Calu3 (cell line): Measurements from ENCODE around the genes NEUROD2, TCAP, PNMT and IKZF3.

DNA sequence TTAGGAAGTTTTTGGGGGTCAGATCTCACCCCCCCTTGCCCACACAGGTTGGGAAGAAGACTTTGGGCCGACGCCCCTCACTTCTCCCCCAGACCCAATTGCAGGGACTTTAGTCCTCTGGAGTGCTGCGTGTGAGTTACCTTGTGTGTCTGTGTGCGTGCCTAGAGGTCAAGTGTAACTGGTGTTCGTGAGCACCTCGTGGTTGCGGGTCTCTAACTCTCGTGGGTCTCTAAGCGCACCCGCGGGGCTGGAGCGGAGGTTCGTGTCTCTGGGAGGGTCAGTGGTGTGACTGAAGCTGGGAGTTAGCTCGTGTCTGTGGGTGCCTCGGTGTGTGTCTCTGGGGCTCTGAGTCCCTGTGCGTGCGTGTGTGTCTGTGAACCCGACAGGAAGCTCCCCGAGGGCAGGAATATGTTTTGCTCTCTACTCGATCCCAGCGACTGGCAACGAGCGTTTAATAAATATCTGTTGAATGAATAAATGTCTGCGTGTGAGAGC lies 756 bp upstream of the MLLT6 start:
- PRO-cap: bidirectional peak, plus-strand start at position 356 of the sequence, minus-strand start at position 347 of the sequence

- PRO-cap: bidirectional peak, plus-strand start at chr17:38747682, minus-strand start at chr17:38747508
These were observed 831 bp downstream of the PCGF2 start for GRCh38 chr17:38747278-38747731.

DNA sequence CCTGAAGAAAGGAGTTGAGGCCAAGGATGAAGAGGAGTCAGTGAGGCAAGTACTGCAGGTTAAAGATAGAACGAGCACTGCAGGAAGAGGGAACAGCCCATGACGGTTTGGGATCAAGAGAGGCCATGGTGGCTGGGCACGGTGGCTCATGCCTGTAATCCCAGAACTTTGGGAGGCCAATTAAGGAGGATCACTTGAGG lies 19.0 kb downstream of the PSMB3 start:
- PRO-cap: unidirectional peak, plus-strand start at position 73 of the sequence

DNA sequence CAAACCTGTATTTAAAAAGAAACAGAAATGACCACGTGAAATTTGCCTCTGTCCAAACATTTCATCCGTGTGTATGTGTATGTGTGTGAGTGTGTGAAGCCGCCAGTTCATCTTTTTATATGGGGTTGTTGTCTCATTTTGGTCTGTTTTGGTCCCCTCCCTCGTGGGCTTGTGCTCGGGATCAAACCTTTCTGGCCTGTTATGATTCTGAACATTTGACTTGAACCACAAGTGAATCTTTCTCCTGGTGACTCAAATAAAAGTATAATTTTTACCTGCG lies 45.8 kb downstream of the FBXO47 start:
- PRO-cap: no peak

GRCh38 chr17:39026921-39027390 lies 59.8 kb upstream of the FBXO47 start:
- PRO-cap: no peak

- PRO-cap: no peak
These were observed 1.0 kb downstream of the ARL5C start for GRCh38 chr17:39164558-39165725.

DNA sequence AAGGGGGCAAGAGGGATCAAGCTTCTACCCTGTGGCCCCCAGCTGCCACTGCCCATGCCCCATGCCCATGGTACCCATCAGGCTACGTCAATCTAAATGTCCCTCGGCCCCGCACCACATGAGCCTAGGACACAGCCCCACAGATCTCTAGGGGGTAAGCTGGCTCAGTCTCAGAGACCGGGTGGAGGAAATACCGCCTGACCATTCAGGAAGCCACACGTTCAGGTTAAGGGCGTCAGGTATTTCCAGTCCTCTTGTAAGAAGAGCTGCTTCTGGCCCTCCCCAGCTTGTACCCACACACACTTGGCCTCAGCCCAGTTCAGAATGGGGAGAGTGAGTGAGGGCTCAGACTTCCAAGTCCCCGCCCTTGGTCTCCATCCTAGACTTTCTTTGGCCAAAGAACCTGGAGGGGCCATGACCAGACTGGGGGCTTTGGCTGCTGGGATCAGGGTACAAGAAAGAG lies 1.7 kb downstream of the CACNB1 start:
- PRO-cap: no peak

- PRO-cap: unidirectional peak, plus-strand start at chr17:39202204
These were observed 2.1 kb downstream of the RPL19 start for GRCh38 chr17:39202125-39202563.

DNA sequence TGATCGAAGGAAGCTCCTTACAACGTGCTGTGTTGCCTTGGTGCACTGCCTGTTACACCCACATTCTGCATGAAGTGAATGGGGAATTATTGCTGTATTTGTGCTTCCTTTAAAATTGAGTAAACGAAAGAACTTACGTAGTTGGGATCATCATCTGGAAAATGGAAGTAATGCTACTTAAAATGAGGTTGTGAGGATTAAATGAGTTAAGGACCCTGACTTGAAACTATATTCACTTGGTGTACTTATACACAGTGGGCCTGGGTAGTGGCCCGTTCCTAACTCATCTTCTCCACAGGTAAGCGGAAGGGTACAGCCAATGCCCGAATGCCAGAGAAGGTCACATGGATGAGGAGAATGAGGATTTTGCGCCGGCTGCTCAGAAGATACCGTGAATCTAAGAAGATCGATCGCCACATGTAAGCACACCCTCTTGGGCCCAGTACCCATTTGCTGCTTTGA lies 2.6 kb downstream of the RPL19 start:
- PRO-cap: no peak

GRCh38 chr17:39209528-39210533 lies 9.7 kb downstream of the RPL19 start:
- PRO-cap: bidirectional peak, plus-strand start at chr17:39209903, minus-strand start at chr17:39209850

DNA sequence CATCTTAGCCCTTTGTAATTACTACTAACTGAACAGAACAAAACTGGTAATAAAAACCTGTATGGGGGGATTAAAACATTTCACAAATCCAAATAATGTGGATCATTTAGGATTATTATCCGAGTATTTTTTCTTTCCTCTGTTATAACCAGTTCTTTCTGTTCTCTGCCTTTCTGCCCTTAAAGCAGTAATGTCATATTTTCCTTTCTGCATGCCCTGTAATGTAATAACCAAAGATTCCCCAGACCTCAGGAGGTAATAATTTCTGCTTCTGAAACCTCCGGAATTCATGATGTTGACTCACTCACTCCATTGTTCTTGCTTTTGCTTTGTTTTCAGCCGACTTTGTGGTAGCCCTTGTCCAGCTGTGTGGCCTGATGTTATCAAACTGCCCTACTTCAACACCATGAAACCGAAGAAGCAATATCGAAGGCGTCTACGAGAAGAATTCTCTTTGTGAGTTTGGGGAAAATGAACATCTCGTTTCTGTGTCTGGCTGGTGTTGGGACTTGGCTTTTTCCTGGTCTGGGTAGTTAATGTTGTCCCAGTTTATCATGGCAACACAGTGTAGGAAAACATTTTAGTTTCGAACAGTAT lies 55.9 kb downstream of the CDK12 start:
- PRO-cap: no peak

GRCh38 chr17:39607394-39608250 lies at the start of gene NEUROD2:
Gene NEUROD2, minus strand, starts transcription at chr17:39607920.
- PRO-cap: no peak

- PRO-cap: no peak
These were observed 4.9 kb downstream of the STARD3 start for GRCh38 chr17:39641754-39642420.

DNA sequence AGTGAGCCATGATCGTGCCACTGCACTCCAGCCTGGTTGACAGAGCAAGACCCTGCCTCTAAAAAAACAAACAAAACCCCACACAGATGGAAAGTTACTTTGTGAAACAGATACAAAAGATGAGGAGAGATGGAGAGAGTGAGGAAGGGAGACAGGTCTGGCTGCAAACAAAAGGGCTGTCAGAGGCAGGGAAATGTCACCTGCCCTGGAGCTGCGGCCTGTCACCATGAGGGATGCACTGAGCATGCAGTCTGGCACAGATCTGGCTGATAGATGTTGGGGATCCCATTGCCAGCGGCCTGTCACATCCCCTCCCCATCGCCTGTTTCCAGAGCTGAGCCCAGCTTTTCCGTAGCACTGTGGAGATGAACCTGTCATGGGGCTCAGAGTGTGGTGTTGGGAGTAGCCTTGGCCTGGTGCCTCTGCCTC lies 13.8 kb downstream of the STARD3 start:
- PRO-cap: unidirectional peak, plus-strand start at position 129 of the sequence

- PRO-cap: no peak
These were observed 12.2 kb upstream of the TCAP start for GRCh38 chr17:39652826-39653445.

- PRO-cap: no peak
These were observed at the start of gene TCAP for GRCh38 chr17:39665099-39665541. Gene TCAP, plus strand, starts transcription at chr17:39665349.

- PRO-cap: no peak
These were observed 482 bp downstream of the TCAP start for GRCh38 chr17:39665542-39666120.

DNA sequence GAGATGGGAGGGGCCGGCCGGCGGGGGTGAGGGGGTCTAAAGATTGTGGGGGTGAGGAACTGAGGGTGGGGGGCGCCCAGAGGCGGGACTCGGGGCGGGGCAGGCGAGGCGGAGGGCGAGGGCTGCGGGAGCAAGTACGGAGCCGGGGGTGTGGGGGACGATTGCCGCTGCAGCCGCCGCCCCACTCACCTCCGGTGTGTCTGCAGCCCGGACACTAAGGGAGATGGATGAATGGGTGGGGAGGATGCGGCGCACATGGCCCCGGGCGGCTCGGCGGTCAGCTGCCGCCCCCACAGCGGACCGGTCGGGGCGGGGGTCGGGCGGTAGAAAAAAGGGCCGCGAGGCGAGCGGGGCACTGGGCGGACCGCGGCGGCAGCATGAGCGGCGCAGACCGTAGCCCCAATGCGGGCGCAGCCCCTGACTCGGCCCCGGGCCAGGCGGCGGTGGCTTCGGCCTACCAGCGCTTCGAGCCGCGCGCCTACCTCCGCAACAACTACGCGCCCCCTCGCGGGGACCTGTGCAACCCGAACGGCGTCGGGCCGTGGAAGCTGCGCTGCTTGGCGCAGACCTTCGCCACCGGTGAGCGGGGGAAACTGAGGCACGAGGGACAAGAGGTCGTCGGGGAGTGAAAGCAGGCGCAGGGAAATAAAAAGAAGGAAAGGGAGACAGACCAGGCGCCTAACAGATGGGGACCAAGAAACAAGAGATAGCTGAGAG lies at the start of gene PNMT:
Gene PNMT, plus strand, starts transcription at position 355 of the 717 bp plus-strand sequence.
- PRO-cap: bidirectional peak, plus-strand start at position 217 of the sequence, minus-strand start at position 202 of the sequence; bidirectional peak, plus-strand start at position 528 of the sequence, minus-strand start at position 445 of the sequence

DNA sequence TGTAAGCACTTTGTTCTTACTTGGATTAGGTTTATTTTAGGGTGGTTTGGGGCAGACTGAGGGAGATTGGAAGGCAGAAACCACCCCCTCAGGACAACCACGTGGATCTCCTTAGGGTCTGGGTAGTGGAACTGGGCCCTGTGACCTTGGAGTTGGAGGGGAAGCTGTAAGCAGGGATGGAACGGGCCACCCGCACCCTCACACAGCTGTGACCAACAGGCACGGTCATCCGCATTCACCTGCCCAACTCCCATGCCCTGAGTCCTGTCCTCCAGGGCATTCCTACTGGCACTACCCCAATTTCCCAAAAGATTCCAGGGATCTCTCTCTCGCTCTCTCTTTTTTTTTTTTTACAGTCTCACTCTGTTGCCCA lies 15.4 kb downstream of the GRB7 start:
- PRO-cap: no peak

DNA sequence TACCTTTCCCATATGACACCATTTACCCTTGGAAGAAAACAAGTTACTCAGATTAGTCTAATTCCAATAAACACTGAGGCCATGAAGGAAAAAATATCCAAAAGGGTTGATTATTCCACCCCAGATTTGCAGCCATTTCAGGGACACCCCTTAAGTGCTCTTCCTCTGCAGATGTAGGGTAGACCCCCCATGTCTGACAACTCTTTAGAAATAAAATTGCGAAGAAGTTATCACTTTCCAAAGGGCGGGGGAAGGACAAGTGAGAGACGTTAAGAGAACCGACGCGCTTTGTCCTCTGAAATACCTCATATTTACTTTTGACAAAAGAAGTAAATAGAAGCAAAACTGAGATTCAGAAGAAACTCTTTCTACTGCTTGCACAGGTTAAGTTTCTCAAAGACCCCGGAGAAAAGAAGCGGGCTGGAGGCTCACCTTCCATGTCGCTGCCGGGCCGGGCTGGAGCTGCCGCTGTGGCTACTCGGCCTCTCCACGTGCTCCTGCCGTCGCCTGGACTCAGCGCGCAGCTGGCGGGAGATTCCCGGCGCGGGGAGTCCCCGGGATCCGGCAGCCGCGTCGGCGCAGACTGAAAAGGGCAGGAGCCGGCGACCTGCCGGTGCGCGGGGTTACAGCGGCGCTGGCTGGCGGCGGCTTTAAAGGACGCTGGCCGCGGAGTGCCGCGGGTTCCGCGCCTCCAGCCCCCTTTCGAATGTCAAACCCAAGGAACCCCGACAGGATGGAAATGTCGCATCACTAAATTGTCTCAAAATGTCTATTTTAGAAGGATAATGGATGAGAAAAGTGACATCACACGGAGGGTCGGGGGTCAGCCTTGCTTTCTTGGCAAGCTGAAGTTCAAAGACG lies at the start of gene IKZF3:
Gene IKZF3, minus strand, starts transcription at position 625 of the 861 bp plus-strand sequence.
- PRO-cap: bidirectional peak, plus-strand start at position 595 of the sequence, minus-strand start at position 499 of the sequence; bidirectional peak, plus-strand start at position 653 of the sequence, minus-strand start at position 704 of the sequence